ENCODE measurements around a stretch of chr7.

- PRO-cap, result no peak
CAGE:
- cytosol, long polyA plus RNA, result no peak
- long polyA plus RNA, result no peak
- nucleus, long polyA plus RNA, result no peak
These were observed 10.7 kb downstream of the SERPINE1 start for GRCh38 chr7:101137433-101138083.

DNA sequence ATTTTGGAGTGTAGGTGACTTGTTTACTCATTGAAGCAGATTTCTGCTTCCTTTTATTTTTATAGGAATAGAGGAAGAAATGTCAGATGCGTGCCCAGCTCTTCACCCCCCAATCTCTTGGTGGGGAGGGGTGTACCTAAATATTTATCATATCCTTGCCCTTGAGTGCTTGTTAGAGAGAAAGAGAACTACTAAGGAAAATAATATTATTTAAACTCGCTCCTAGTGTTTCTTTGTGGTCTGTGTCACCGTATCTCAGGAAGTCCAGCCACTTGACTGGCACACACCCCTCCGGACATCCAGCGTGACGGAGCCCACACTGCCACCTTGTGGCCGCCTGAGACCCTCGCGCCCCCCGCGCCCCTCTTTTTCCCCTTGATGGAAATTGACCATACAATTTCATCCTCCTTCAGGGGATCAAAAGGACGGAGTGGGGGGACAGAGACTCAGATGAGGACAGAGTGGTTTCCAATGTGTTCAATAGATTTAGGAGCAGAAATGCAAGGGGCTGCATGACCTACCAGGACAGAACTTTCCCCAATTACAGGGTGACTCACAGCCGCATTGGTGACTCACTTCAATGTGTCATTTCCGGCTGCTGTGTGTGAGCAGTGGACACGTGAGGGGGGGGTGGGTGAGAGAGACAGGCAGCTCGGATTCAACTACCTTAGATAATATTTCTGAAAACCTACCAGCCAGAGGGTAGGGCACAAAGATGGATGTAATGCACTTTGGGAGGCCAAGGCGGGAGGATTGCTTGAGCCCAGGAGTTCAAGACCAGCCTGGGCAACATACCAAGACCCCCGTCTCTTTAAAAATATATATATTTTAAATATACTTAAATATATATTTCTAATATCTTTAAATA is 11.4 kb downstream of the SERPINE1 start:
- PRO-cap, result no peak
CAGE:
- cytosol, long polyA plus RNA, result no peak
- long polyA plus RNA, result no peak
- nucleus, long polyA plus RNA, result start-site peak on the minus strand centred at position 749 of the sequence, 170 bp wide, 7 and 31 reads in 2 replicates

DNA sequence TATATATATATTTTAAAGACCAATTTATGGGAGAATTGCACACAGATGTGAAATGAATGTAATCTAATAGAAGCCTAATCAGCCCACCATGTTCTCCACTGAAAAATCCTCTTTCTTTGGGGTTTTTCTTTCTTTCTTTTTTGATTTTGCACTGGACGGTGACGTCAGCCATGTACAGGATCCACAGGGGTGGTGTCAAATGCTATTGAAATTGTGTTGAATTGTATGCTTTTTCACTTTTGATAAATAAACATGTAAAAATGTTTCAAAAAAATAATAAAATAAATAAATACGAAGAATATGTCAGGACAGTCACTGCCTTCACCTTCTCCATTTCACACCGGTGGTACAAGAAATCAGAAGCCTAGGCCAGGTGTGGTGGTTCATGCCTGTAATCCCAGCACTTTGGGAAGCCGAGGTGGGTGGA is 12.1 kb downstream of the SERPINE1 start:
- PRO-cap, result no peak
CAGE:
- cytosol, long polyA plus RNA, result no peak
- long polyA plus RNA, result no peak
- nucleus, long polyA plus RNA, result no peak

DNA sequence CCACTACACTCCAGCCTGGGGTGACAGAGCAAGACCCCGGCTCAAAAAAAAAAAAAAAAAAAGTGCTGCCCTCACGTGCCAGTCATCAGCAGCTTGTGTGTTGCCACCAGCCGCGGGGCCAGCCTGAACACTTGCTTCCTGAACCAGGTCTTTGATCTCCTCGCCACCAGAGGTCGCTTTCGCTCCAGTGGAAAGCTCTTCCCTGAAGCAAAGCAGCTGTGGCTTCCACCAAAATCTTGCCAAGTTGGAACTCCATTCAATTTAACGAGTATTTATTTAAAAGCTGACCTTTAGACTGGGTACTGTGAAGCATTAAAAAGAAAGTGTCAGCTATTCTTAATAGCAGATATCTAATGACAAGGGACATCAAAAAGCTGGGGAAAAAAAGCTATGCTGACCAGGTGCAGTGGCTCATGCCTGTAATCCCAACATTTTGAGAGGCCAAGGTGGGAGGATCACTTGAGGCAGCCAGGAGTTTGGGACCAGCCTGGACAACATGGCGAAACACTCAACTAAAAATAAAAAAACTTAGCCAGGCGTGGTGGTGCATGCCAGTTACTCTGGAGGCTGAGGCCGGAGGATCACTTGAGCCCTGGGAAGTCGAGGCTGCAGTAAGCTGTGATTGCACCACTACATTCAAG is 10.1 kb upstream of the AP1S1 start:
- PRO-cap, result no peak
CAGE:
- cytosol, long polyA plus RNA, result no peak
- long polyA plus RNA, result no peak
- nucleus, long polyA plus RNA, result no peak

DNA sequence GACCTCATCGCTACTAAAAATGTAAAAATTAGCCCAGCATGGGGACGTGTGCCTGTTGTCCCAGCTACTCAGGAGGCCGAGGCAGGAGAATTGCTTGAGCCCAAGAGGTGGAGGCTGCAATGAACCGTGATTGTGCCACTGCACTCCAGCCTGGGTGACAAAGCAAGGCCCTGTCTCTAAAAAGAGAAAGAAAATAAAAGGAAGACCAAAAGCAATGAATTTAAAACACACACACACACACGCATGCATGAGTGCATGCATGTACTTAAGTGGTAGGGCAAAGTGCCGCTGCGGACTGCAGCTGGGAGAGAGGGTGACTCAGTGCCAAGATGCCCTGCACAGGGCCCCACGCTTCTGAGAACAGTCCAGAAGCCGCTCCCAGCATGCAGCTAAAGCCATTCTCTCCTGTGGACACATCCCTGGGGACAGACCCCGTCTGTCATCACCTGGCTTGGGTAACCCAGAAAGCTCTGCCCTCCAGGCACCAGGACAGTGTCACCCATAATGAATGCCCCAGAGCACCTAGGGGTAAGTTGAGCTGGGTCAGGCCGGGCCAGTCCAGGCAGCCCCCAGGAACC is 60.9 kb upstream of the MYL10 start:
- PRO-cap, result no peak
CAGE:
- cytosol, long polyA plus RNA, result no peak
- long polyA plus RNA, result no peak
- nucleus, long polyA plus RNA, result no peak

DNA sequence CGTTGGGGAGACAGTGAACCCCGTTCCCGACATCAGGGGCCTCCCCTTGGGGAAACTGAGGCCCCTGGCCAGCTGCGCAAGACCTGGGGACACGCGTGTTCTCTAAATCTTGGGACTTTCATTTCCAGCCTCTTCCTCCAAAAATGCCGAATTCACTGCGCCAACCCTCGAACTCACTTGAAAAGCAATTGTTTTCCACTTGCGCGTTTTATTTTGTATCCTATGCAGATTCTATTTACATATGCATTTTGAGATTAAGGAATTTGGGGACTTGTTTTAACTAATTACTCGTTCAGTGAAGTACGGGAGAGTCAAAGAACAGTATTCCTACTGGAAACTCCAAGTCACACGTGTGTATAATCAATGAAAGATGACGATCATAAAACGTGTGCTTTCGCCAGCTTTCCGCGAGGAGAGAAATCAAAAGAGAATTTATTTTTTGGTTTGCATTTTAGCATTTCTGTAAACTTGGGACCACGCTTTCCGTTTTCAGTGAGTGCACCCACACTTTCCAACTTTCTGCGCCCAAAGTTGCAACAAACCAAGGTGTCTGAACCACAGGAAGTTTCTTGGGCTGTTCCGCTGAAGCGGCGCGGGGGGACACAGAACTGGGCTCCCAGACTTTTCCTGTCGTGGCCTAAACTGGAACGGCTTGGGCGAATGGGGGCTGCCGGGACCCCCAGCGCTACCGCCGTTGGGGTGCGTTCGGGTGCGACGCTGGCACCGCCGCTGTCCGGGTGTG is 2.8 kb upstream of the CUX1 start:
- PRO-cap, result no peak
CAGE:
- cytosol, long polyA plus RNA, result no peak
- long polyA plus RNA, result no peak
- nucleus, long polyA plus RNA, result no peak

DNA sequence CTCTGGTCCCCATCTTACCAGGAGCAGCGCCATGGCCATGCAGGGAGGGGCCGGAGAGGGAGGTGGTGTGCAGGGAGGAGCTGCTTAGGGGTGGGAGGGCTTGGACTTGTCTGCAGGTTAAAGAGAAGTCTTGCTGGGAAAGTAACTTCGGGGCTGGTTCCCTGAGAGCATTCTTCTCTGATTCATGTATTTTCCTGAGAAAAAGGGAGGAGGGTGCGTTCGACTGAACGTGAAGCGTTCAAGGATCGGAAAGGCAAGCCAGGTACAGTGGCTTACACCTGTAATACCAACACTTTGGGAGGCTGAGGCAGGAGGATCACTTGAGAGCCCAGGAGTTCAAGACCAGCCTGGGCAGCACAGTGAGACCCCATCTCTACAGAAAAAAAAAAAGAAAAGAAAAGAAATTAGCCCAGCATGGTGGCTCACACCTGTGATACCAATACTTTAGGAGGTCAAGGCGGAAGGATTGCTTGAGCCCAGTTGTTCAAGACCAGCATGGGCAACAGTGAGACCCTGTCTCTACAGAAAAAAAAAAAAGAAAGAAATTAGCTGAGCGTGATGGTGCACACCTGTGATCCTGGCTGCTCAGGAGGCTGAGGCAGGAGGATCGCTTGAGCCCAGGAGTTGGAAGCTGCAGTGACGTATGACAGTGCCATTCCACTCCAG is 15.6 kb downstream of the CUX1 start:
- PRO-cap, result no peak
CAGE:
- cytosol, long polyA plus RNA, result no peak
- long polyA plus RNA, result no peak
- nucleus, long polyA plus RNA, result no peak

- PRO-cap, result no peak
CAGE:
- cytosol, long polyA plus RNA, result no peak
- long polyA plus RNA, result no peak
- nucleus, long polyA plus RNA, result no peak
These were observed 45.0 kb downstream of the CUX1 start for GRCh38 chr7:101862241-101863043.

DNA sequence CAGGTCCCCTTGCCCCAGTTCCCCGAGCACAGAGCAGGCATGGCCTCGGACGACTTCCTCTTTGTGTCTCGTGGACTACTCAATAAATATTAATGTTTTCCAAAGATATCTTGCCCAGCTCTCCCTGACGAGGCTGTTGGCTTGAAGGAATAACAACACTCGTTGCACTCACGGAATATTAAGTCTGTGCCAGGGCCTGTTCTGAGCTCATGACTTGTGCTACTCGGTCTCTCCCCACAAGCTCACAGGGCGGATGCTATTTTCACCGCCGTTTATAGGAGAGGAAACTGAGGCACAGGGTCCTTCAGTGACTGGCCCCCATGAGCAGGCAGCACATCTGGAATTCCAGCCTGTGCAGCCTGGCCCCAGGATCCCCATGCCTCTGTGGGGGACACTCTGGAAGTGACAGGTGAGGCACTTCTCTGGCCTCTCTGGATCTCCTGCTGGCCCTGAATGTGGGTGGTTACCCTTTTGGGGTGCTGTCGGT is 68.3 kb downstream of the CUX1 start:
- PRO-cap, result no peak
CAGE:
- cytosol, long polyA plus RNA, result no peak
- long polyA plus RNA, result no peak
- nucleus, long polyA plus RNA, result no peak

- PRO-cap, result no peak
CAGE:
- cytosol, long polyA plus RNA, result no peak
- long polyA plus RNA, result no peak
- nucleus, long polyA plus RNA, result no peak
These were observed 82.8 kb downstream of the CUX1 start for GRCh38 chr7:101899846-101900968.

DNA sequence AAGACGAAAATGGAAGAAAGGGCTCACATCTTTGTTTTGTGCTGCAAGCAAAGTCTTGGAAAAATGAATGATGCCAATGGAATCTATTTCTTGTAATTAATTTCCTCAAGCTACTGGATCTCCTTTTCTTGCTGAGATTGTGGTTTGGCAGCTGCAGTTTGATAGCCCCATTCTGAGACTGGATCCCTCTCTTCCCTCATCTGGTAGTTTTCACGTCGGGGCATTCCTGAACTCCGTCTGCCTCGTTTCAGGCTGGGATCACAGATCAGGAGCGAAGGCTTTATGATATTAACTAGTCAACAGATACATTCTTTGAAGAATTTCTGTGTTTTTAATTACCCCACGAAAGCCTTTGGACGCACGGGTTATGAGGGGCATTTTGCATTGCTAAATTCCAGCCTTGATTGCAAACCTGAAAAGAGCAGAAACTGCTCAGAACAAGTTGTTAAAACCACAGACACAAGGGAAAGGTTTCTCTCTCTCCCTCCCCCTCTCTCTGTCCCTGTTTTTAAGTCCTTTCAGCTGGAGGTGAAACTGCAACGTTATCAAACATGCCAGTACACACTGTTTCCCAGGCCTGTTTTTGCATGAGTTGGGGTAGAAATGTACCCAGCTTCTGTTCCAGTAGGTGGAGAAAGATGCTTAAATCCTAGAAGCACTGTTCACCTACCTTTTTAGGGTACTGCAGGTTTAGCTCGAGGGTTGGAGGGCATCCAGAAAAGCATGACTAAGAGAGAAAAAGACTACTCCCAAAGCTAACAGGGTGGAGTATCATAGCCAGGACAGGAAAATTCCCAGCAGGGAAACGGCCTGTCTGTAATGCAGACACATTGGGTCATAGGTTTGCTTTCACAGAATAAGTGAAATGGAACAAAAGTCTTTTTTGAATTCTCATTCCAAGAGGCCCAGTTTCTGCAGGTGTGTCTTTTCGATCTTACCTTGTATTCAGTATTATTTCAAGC is 124.3 kb downstream of the CUX1 start:
- PRO-cap, result no peak
CAGE:
- cytosol, long polyA plus RNA, result no peak
- long polyA plus RNA, result no peak
- nucleus, long polyA plus RNA, result no peak

- PRO-cap, result no peak
CAGE:
- cytosol, long polyA plus RNA, result no peak
- long polyA plus RNA, result no peak
- nucleus, long polyA plus RNA, result no peak
These were observed 223.0 kb downstream of the CUX1 start for GRCh38 chr7:102040471-102040857.

DNA sequence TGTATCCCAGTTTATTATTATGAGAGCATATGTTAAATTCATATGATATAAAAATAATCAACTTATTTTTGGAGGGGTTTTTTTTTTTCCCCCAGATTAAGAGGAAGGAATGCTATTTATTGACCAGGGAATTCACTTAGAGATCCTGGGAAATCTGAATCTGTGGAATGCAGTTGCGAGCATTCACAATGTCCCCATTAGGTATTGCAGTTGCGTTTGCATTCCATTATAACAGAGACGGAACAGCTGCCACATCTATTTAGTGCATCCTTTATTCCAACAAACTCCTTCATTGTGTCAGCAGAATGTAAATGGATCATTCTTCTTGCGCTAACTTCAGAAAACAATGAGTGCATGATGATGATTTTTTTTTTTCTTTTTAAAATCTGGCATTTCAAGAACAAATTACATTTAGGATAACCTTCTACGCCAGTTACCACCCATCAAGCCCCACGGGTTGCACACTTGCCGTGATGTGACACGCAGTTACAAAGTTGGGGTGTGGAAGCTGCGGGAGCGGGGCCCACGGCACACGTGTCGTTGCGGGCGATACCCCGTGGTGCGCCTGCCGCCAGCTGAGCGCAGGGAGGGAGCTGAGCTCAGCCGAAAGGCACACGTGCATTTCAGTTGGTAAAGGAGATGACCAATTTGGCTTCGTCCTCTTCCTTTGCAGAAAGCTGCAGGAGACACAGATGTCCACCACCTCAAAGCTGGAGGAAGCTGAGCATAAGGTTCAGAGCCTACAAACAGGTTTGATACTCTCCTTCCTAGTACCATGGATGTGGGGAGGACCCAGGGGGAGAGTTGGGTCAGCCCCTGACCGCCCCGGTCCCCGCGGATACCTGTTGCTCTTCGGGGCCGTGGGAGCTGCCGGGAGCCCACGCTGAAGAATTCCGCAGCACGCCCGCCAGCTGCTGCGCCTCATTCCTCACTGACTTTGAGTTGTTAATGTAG is 175.4 kb upstream of the SH2B2 start:
- PRO-cap, result no peak
CAGE:
- cytosol, long polyA plus RNA, result no peak
- long polyA plus RNA, result no peak
- nucleus, long polyA plus RNA, result no peak

DNA sequence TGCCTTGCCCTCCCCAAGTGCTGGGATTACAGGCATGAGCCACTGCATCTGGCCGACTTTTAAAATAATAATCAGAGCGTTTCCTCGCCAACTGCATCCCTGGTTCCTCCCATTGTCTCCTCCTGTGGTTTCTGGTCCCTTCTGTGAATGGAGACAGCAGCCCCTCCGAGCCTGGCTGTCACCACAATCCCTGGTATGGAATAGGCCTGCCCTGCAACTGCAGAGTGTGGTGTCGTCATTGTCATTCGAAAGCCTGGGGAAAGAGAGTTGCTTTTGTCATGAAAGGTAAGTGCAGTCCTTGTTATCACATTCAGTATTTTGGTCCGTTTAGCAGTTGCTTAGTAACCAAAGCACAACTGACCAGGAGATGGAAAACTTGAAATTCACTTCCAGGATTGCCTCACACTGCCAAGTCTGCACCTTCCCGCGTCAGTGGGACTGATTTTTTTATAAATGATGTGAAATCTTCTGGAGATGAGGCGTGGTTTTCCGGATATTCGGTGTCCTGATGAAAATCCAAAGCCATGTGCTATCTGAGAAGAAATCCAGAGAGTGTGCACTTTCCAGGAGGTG is 133.9 kb upstream of the SH2B2 start:
- PRO-cap, result no peak
CAGE:
- cytosol, long polyA plus RNA, result no peak
- long polyA plus RNA, result no peak
- nucleus, long polyA plus RNA, result no peak

DNA sequence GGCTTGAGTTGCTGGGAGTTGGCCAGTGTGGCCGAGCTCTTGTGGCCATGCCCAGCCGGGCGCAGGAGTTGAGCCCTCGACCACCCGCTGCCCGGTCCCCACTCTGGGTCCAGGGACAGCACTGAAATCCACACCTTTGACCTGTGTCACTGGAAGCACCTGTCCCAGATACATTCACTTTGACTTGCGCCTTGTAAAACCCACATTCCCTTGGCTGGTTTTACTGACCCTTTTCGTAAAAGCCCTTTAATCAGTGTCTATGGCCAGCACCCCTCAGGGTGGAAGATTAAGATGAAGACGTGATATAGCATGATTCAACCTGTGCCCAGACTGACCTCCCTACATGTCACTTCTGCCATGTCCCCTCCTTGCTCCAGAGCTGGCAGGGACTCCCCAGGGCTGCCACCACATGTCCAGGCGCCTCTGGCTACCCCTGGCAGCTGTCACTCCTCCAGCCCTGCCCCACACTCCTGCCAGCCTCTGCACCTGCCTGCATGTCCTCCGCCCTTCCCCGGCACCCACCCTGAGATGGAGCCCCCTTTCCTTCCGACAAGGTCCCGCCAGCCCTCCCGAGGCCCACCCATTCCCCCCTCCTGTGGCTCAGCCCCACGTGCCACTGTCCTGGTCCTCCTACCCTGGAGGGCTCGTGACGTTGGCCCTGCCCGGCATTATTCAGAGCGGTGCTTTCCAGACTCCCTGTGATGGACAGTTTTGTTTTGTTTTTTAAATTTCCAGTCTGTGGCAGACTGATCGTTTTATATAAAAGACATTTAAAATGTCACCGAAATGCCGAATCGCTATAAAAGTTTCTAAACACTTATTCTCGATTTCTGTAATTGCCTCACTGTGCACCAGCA is 111.3 kb upstream of the SH2B2 start:
- PRO-cap, result no peak
CAGE:
- cytosol, long polyA plus RNA, result no peak
- long polyA plus RNA, result no peak
- nucleus, long polyA plus RNA, result no peak

DNA sequence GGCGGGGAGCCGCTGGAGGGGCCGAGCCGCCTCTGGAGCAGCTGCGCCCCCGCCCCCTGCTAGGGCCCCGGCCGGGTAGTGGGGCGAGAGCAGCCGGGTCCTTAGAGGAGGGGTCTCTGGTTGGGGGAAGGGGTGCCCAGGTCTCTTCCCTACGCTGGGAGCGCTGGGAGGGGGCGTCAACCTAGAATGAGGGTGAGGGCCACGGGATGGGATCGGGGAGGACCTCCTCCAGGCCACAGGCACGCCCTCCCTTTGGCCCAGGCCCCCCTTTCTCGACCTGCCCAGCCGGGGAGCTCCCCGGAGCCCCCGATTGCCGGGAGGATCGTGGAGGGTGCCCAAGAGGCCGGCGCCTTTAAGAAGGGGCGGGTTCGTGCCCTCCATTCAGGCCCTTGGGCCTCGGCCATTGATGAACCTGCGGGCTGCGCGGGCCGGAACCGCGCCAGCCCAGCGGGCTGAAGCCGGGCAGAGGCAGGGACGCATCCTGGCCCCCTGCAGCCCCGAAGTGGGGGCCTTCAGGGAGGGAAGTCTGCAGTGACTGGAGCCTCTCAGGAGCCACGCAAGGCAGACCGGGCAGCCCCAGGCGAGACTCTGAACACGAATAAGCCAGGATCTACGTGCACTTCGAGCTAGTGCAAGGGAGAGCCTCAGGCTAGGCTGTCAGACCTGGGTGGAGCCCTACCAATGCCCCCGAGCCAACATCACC is 806 bp downstream of the SH2B2 start:
- PRO-cap, result no peak
CAGE:
- cytosol, long polyA plus RNA, result no peak
- long polyA plus RNA, result no peak
- nucleus, long polyA plus RNA, result no peak

GRCh38 chr7:102321228-102321861 is 34.7 kb downstream of the SH2B2 start:
- PRO-cap, result no peak
CAGE:
- cytosol, long polyA plus RNA, result no peak
- long polyA plus RNA, result no peak
- nucleus, long polyA plus RNA, result no peak

DNA sequence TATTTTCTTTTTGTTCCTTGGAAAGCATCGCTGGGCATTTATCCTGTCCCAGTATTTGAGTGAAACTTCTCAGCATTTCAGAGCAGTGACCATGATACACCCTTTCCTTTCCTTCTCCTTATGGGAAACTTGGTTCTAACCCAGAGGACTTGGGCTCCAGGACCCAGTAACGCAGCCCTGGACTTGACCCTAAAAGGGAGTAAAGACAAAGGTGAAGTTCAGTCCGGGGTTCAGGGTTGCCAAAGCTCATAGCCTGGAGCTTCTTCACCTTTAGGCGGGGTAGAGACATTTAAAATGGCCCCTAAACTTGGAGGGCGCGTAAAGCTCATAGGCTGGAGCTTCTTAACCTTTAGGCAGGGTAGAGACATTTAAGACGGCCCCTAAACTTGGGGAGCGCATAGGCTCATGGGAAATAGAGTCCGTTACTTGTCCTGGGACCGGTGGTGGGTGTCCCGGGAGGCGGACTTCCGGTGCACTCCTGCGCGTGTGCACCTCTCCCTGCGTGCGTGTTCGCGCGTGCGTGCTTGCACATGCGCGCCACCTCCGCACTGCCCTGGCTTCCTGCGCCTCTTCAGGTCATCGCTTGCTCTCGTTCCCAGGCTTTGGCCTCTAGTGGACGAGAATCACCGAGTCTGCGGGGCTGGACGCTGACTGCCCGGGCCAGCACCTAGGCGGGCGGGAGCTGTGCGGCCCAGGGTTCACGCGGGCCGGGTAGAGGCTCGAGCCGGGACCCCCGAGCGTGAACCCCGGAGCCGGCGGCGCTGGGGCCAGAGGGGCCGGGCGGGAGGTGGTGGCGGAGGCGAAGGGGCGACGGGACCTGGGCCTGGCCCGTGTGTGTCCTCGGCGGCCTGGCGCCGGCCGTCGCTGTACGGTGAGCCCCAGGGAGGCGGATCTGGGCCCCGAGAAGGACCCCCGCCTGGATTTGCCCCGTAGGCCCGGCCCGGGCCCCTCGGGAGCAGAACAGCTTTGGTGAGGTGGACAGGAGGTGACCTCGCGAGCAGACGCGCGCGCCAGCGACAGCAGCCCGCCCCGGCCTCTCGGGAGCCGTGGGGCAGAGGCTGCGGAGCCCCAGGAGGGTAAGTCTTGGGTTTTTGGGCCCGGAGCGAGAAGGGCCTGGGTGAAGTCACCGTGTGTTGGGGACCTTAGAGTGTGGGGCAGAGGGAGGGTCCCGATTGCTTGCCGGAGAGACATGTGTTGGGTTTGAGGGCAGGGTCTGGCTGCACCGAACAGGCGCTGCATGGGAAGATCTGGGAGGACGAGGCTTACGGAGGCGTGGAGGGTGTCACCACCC is 7.5 kb upstream of the SPDYE6 start:
- PRO-cap, result bidirectional peak, plus-strand start at position 548 of the sequence, minus-strand start at position 291 of the sequence
CAGE:
- cytosol, long polyA plus RNA, result no peak
- long polyA plus RNA, result no peak
- nucleus, long polyA plus RNA, result no peak

- PRO-cap, result no peak
CAGE:
- cytosol, long polyA plus RNA, result no peak
- long polyA plus RNA, result no peak
- nucleus, long polyA plus RNA, result no peak
These were observed 1.2 kb downstream of the PRKRIP1 start for GRCh38 chr7:102397358-102397807.

GRCh38 chr7:102415528-102416201 is 17.7 kb upstream of the ORAI2 start:
- PRO-cap, result no peak
CAGE:
- cytosol, long polyA plus RNA, result no peak
- long polyA plus RNA, result no peak
- nucleus, long polyA plus RNA, result no peak